A172 (cell line): ENCODE measurements around a stretch of chr14.

GRCh38 chr14:62183580-62184003 is 371.1 kb downstream of the SYT16 start:
- RAMPAGE, long total RNA, result no peak

DNA sequence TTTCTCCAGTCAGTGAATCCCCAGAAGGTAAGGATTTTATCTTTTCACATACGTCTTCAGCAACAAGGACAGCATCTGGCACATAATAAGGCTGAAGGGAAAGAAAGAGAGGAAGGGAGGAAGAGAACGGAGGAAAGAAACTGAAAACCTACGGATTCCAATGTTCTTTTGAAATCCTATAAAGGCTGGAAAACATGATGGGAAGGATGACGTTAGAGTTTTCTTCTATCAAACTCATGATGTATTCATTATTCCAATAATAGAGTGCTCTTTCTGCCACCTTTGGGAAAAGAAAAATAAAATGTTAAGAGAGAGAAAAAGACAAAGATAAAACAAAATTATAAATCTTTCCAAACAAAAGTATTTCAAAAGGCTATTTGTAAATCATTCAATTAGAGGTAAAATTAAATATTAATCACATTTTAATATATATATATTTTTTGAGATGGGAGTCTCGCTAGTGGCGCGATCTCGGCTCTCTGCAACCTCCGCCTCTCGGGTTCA is 65.6 kb upstream of the GPHB5 start:
- RAMPAGE, long total RNA, result no peak

DNA sequence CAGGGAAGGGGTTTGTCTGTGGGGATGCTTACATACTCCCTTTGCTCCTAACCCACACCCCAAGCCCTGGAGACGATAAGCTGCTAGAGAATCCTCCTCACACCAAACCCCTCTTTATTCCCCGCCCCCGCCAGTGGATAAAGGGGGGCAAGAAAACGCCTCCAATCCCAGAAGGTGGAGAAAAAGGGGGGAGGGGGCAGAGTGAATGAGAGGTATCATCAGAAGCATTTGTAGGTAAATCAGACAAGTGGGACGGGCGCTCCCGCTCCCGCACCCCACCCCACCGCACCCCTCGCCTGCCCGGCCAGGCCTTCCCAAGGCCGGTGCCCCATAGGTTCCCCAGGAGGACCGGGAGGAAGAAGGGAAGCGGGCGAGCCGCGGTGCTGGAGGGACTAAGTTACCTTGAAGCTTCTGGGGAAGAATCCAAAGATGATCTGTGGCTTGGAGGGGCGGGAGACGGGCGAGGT is 766 bp downstream of the PPP2R5E start:
- RAMPAGE, long total RNA, result no peak

- RAMPAGE, long total RNA, result no peak
Observed at GRCh38 chr14:63650138-63650751, 8.6 kb upstream of the WDR89 start.

DNA sequence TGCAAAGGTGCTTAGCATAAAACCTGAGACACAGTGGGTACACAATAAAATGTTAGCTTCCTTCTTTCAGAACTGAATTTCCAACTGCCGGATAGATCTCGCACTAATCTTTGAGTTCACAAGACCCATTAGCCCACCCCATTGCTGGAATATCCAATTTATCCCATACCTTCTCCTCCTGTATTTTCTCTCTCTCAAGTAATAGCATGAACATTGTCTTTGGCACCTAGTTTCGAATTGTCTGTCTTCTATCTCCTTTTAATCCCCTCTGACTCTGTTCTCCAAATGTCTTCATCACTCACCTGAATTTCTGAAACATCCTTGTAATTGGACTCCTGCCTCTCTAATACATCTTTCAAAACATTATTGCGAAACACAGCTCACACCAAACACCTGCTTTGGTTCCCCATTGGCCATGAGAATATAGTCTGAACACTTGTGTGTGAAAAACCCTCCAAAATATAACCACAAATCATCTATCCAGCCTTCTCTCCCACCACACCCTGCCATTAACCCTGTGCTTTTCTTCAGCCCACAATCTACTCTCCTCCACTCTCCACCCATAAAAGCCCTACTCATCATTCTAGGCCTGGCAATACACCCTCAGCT is 17.0 kb downstream of the SYNE2 start:
- RAMPAGE, long total RNA, result no peak

DNA sequence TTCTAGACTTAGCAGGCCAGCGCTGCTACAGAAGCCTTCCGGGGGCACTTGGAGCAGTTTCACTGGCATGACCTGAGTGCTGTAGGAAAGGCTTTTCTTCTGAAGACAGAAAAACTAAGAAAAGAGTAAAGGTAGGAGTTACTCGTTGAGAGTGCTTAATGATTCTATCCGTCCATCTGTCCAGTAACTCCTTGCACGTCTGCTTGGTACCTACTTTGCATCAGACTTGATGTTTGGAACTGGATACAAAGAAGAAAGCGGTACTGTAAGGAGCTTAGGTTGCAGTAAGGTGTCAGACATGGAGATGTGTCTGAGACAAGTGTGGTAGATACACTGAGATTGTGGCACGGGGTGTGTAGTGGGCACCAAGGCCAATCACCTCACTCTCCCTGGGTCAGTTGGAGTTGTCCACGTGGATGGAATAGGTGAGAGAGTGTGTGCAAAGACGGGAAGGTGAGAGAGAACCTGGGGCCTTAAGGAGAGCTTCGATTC is 31.4 kb downstream of the SYNE2 start:
- RAMPAGE, long total RNA, result no peak

DNA sequence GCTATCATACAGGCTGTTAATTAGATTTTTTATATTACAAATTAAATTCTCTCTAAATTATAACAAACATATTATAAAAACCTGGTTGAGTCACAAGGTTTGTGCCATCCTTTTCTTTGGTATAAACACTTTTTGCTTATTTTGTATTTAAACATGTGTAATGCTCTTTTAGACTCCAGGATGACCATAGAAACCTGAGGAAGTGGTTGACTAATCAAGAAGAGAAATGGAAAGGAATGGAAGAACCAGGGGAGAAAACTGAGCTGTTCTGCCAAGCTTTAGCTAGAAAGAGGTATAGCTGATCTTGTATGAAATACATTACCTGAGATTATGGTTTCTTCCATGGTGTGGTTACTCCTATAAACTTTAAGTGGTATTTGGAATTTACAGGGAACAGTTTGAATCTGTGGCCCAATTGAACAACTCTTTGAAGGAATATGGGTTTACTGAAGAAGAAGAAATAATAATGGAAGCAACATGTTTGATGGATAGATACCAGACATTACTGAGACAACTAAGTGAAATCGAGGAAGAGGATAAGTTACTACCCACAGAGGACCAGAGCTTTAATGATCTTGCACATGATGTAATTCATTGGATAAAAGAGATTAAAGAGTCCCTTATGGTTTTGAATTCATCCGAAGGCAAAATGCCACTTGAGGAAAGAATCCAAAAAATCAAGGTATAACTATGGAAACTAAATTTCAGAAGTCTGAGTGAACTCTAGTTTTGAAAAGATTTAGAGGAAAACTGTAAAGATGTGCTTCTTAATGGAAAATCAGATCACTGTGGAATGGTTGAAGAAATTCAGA is 172.1 kb downstream of the SYNE2 start:
- RAMPAGE, long total RNA, result no peak

- RAMPAGE, long total RNA, result no peak
Observed at GRCh38 chr14:64060602-64061099, 207.8 kb downstream of the SYNE2 start.

DNA sequence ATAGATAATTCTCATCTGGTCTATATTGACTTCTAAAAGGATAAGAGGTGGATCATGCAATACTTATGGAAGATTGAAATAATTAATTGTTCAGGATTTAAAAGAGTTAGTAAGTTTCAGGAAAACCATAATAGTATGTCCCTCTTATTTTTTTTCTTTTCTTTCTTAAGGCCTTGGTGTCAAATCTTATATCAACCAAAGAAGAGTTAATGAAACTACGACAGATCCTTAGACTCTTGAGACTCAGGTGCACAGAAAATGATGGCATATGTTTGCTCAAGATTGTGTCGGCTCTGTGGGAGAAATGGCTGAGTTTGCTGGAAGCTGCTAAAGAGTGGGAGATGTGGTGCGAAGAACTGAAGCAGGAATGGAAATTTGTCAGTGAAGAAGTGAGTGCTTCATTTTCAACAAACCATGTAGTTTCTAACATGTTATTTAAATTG is 212.5 kb downstream of the SYNE2 start:
- RAMPAGE, long total RNA, result no peak

GRCh38 chr14:64114004-64114880 is 179.9 kb downstream of the ESR2 start:
- RAMPAGE, long total RNA, result no peak

DNA sequence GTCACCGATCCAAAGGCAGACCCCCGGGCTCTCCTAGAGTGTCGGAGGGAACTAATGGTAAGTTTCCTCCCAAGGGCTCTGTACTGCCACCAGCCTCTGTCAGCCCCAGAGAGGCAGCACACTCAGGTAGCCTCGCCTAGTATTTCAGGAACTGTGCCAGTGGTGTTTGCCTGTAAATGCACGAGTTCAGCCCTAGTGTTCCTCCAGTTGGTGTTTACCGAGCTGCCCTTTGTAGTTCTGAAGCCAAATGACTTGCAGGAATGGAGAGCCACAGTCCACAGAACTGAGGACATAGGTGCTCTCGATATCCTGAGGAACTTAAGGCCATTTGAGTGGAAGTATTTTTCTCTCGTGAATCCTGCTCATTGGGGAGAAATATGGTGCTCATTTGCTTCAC is 72.5 kb downstream of the ESR2 start:
- RAMPAGE, long total RNA, result no peak

DNA sequence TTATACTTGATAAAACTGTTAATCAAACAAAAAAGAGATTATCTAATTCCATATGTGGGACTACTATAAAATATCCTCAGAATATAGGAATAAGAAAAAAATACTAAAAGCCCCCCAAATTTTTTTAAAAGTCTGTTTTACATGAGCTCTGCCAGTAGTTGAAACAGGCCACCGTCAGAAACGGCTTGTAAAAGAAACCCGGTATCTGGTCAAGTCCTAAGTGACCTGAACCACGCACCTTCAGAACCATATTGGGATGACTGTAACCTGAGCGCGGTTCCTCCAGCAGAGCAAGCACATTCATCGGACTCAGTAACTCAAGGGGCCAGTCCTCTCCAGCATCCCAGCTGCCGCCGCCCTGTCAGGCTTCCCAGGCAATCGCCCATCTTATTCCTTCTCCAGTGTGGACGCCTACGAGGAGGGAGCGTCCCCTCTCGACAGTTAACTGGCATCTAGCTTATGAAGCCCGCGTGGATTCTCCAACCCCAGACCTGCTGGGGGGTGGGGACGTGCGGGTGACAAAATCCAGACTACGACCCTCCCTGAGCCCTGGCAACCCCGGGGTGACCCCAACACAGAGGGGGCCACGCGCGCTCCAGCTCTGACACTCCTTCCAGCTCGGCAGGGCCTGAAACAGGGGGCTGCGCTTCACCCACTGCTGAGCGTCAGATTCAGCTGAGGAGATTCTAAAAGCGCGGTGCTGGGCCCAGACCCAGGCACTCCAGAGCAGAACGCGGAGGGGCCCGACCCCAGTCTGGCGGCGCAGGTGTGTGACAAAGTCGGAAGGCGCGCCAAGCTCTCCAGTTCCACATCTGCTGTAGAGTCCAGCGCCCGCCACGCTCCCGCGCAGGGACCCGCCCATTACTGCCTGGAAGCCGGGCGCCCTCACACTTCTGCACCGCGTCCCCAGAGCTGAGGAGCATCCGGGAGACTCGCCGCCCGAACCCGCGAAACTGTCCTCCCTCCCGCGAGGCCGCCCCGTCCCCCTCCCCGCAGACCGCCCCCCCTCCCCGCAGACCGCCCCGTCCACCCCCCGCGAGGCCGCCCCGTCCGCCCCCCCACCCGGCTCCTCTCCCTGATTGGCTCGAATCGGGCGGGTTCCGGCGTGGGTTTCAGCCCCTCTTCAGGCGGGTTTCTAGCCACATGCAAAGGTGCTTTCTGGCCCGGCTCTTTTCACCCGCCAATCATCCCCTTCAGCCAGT is 43.9 kb upstream of the ESR2 start:
- RAMPAGE, long total RNA, result no peak

- RAMPAGE, long total RNA, result no peak
Observed at GRCh38 chr14:64425718-64426373, 37.7 kb downstream of the MTHFD1 start.

DNA sequence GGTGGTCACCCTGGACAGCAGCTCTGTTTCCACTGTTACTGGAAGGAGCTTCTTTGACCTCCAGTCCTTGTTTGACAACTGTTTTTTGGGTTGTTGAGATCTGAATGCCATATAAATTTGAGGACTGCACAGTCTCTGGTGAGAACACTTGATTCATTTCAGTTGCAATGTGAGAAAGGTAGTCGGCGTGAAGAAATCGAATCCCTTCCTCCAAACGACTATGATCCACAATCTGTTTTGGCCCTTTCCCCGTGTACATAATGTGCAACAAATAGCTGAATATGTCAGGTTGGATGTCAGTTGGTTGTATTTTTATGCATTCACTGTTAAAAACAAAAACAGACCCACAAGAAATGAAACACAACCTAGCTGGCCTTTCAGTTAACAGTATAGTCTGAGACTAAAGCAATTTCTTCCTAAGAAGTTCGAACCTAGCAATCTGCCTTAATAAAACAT is 15.9 kb downstream of the ZBTB25 start:
- RAMPAGE, long total RNA, result no peak

DNA sequence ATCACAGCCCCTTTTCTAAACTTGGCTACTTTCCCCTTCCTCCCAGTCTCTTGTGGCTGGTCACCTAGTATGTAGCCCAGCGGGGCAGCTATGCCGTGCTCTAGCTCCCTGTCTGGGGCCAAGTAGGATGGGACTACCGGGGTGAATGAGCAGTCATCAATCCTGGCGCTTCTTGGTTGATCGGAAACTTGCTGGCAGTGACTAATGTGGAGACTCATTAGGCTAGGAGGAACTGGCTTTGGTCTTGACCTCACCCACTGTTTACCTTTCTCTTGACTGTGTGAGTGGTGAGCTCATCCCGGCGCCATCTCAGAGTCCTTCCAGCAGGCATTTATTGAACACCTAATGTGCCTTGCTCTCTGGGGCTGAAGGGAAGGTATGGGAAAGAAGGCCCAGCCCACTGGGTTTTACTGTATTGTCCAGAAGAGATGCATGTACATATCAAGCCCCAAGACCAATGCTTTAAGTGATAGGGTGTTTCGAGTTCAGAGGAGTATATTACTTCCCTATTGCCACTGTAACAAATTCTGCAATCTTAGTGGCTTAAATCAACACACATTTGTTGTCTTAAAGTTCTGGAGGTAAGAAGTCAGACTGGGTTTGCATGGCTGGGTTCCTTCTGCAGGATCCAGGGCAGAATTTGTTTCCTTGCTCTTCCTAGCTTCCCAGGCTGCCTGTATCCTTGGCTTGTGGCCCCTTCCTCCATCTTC is 16.1 kb downstream of the PLEKHG3 start:
- RAMPAGE, long total RNA, result no peak

- RAMPAGE, long total RNA, result no peak
Observed at GRCh38 chr14:64757723-64758730, 53.8 kb downstream of the PLEKHG3 start.

DNA sequence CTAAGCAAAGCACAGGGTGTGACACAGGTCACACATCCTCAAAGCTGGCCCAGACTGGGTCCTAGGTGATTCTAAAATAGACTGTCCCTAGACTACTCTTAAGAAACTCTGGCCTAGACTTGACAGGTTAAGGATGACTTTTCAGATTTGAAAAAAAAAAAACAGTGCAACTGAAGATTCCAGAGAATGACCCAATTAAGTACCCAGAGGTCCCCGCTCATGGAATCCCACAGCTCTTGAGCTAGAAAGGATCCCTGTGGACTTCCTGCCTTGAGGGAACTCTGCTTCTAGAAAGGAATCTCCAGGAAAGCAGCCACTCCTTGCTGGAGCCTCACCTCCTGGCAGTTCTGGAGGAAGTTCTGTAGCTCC is 81.0 kb downstream of the PLEKHG3 start:
- RAMPAGE, long total RNA, result no peak

GRCh38 chr14:64950219-64950659 is 7.7 kb upstream of the GPX2 start:
- RAMPAGE, long total RNA, result no peak

DNA sequence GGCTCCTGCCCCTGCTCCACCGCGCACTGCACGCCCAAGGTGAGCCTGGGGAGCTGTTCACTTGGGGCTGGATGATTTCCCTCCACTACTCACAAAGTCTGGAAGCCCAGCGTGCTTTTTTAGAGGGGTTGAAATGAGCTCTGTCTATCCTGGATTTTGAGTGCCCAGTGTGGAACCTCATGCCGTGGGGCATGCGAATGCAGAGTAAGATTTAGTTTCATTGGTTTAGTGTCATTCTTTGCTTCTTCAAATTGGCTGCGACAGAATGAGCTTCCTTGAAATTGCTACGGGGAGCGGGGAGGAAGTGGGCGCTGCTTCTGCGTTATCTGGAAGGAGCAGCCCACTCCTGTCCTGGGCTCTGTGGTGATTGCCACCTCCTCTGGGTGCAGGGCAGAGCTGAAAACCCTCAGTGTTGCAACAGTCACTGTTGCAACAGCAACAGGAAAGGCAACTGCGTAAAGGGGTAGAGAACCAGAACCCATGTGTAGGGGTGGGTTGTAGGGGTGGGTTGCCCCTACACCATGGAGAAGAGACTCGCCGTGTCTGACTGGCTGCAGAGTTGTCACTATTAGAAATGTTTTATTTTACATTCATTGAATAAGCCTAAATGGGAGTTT is 57.8 kb downstream of the MAX start:
- RAMPAGE, long total RNA, result no peak

DNA sequence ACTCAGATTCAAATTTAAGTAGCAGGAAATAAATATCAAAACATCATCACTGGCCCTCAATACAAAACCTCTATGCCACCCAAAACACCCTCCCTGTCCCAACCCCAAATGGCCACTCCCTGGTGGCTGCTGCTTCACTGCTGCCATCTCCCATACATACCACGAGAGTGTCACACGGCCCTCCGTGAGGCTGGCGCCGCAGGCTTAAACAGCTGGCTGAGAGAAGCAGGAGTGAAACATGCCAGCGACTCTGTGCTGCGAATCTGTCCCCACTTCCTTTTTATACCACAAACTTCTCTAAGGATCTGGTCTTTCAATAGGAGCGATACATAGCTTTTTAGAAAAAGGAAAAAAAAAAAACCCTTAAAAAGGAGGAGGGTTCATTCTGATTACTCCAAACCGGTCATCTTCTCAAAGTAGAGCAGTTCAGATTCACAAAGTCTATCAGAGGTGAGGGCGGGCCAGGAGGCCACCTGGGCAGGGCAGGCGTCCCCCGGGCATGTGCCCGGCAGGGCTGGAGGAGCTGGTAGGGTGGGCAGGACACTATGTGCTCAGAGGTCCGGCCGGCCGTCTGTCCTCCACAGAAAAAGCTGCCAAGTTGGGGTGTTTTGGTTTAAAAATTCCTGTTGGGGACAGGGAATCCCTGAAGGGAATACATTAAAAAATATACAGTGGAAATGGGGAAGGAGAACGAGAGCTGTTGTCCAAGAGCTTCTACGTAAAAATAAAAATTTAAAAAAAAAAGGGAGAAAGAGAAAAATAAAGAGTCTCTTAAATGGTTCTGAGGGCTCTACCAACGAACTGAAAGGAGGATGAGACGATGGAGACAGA is 26.5 kb downstream of the MAX start:
- RAMPAGE, long total RNA, result no peak